Jurkat, Clone E6-1 (cell line): Measurements from ENCODE around the gene ZDHHC20.

DNA sequence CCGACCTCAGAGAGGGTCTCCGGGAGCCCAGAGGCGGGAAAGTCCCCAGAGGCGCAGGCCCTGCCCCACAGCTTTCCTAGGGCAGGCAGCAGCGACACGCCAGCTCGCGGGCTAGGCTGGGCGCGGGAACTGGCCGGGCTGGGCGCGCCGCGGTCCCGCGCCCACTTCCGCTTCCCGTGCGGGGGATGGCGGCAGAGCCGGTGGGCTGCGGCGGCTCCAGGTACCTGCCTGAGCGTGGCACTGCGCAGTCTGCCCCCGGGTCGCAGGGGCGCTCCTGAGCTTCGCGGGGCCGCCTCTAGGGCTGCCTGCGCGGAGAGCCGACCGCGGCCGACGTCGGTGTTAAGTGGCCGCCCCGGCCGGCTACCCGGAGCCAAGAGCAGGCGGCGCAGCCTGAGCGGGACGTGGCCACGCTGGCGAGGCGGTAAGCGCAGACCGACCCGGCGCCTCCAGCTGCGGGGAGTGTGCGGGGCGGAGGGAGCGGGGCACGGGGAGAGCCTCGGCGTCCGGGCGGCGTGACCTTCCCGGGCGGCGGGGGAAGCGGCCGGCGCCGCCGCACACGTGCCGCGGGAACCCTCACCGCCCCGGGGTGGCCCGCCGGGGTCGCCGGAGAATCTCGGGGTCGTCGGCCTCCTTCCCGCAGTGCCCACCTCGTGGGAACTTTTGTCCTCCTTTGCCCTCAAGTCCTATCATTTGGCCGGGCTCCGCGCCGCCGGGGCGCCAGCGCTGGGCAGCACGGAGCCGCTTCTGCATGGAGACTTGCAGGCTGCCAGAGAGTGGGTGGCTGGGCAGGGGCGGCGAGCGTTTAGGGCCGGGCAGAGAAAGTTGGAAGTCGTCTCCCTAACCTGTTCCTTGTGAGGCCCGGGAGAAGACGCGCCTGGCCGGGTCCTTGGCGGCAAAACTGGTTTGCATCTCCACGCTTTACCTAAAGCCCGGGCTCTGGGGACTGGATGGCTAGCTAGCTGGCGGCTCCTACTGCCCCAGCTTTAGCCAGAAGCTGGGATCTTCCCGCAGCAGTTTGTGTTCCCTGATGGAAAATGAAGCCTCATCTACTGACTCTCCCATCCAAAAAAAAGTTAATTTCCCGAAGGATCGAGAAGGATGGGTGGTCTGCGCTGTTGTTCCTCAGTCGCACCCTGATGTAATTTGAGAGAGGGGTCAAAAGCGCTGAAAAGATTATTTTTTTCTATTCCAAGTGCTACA, 31.3 kb upstream of the MPHOSPH8 start:
- RRBS = 29% methylated on average over 60 of the region's 115 CpGs

GRCh38 chr13:19635708-19636088, 2.2 kb downstream of the MPHOSPH8 start:
- RRBS = no CpG with 5 or more reads among the region's 8 CpGs

DNA sequence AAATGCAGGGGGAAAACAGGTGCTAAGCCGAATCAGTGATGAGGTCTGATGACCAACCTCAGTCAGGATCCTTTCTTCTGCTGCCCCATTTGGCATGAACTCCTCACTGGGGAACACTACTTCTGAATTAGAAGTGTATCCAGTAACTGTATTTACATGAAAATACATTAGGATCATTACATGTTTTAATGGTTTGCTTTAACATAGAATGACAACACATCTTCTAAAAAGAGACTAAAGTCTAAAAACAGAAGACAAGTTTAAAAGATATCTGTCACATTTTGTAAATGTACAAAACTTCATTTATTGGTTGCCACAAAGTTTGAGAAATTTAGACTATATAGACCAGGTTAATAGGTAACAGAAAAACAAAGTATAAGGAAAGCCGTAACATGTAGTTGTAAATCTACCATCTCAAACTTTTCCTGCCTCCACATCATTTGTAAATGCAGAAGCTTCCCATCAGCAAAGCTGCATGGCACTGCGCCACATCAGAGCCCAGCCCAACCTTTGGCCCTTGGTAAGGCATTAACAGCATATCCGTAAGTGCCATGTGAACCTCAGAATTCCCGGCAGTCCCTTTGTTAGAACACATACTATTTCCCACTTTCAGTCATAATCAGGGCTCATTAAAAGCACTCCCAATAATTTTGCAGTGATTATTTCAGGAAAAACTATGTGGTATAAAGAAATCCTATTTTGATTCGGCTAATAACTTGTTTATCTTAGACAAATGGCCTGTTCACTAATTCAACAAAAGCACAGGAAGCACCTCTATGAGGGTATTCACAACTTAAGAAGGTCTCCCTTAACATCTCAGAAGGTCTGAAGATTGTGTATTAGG, 51.5 kb downstream of the MPHOSPH8 start:
- RRBS = no CpG with 5 or more reads among the region's 6 CpGs

DNA sequence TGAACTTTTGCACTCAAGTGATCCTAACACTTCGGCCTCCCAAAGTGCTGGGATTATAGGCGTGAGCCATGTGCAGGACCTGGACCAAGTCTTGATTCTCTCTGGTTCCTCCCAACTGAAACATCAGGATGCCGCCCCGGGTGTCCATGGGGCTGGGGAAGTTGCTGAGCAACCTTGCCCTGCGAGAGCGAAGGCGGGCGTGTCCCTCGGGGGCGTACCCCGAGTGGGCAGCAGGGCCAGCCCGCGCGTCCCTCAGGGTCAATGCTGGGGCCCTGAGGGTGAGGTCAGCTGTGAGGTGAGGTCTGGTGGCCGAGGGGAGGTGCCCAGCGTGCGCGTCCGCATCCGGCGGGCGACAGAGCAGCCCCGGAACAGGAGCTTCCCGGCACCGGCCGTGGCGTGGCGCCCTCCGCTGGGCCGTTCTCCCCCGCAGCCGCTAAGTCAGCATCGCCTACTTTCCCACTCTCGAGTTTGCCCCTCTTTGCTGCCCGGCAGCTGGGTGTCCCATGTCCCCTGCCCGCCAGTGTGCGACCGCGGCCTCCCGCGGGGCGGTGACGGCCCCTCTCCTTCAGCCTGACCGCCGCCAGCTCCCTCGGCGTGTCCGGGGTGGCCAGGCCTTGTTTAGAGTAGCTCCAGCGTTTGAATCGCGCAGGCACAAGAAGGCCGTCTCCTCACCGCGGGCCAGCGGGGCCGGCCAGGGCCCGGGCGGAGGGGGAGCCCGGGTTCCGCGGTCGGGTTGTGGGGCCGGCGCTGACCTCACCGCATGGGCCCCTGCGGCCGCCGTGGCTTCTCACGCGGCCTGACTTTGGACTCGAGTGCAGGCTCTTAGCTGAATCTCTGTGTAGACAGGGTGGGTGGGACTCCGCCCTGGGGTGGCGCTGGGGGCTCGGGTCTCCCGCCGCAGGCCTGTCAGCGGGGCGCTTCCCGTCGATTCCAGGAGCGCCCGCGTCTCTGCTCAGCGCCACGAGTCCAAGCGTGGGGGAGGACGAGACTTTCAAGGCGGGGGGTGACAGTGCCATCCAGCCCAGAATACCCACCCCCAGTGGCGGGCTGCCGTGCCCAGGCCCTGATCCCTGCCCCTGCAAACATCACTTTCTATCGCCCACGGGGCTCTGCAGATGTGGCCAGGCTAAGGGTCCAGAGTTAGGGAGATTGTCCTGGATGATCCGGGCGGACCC, 33.0 kb downstream of the GJA3 start:
- RRBS = 85% methylated on average over 4 of the region's 94 CpGs

DNA sequence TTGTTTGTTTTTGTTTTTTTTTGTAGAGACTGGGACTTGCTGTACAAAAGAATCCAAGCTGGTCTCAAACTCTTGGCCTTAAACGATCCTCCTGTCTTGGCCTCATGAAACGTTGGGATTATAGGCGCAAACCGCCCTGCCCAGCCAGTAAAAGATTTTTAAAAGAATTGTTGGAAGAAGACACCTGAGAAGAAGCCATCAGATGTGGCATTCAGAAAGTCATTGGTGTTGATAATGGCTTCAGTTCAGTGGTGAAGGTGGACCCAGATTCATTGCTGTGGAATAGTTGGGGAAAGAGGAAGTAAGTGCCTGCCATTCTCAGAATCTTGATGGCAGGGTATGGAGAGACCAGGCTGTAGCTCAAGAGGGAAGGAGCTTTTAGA, 12.8 kb downstream of the GJB6 start:
- RRBS = no CpG with 5 or more reads among the region's 4 CpGs

DNA sequence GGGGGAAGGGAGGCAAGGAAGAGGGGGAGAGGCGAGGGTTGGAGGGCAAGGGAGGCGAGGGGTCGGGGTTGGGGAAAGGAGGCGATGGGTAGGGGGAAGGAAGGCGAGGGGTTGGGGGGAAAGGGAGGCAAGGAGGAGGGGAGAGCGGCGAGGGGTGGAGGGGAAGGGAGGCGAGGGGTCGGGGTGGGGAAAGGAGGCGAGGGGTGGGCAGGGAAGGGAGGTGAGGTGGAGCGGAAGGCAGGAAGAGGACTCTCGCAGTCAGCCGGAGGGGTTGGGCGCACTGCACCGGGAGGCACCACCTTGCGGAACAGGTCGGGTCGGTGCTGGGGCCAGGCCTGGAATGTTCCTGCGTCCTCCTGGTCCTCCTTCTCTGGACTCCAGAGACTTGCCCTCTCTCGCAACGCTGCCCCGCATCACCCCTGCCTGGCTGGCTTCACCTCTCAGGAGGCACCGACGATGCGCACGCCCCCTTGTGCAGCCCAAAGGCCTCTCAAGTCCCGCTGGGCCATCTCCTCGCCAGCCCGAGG, 134.2 kb downstream of the CRYL1 start:
- RRBS = no CpG with 5 or more reads among the region's 29 CpGs

DNA sequence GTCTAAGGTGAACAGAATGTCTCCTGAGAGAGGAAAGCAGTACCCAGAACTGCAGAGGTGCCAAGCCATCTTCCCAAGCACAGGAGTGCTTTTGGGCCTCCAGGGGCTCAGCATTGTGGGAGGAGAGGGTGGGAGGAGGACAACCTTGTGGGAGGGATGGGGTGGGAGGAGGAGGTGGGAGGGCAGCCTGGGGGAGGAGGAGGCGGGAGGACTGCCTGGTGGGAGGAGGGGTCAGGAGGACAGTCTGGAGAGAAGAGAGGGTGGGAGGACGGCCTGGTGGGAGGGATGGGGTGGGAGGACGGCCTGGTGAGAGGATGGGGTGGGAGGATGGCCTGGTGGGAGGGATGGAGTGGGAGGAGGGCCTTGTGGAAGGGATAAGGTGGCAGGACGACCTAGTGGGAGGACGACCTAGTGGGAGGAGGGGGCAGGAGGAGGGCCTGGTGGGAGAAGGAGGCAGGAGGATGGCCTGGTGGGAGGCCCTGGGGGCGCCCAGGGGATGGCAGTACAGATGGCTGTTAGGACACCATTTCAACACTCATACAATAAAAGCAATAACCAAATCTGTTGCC, 63.8 kb downstream of the CRYL1 start:
- RRBS = no CpG with 5 or more reads among the region's 6 CpGs

DNA sequence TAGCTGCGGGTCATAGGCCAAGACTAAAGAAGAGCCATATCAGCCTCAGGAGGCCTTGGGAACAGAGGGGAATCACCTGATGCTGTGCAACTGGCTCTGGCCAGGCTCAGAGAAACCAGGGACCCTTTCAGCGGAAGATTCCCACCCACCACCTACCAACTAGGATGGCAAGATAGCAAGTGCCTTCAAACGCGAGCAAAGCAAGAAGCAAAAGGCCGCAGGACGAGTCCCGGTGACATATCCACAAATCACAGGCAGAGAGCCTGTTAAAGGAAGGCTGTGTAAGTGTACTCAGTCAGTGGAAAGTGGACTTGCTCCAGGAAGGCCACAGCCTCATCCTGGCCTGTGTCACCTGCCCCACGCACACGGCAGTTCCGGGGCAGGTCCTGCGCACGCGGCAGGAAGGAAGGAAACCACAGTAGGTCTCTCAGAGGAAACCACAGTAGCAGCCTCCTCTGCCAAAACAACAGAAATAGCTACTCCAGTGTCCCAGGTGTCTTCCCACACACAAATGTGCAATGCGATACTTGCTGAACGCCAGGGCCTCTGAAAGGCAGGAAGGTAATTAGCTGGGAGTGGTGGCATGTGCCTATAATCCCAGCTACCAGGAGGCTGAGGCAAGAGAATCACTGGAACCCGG, 49.9 kb downstream of the CRYL1 start:
- RRBS = no CpG with 5 or more reads among the region's 16 CpGs

GRCh38 chr13:20525031-20525681, 501 bp downstream of the CRYL1 start:
- RRBS = 3% methylated on average over 3 of the region's 51 CpGs

GRCh38 chr13:20728854-20729291, 25.4 kb downstream of the IL17D start:
- RRBS = 91% methylated on average over 2 of the region's 10 CpGs

- RRBS = 0% methylated on average over 1 of the region's 20 CpGs
Measured at GRCh38 chr13:21177011-21177421, 558 bp downstream of the MRPL57 start.

- RRBS = 2% methylated on average over 42 of the region's 113 CpGs
Measured at GRCh38 chr13:21458684-21459647, at the start of gene ZDHHC20. Gene ZDHHC20, minus strand, starts transcription at chr13:21459303.

GRCh38 chr13:21894552-21895060, 223.7 kb downstream of the FGF9 start:
- RRBS = no CpG with 5 or more reads among the region's 7 CpGs

- RRBS = no CpG with 5 or more reads among the region's 3 CpGs
Measured at GRCh38 chr13:21964802-21965009, 293.8 kb downstream of the FGF9 start.

- RRBS = no CpG with 5 or more reads among the region's 7 CpGs
Measured at GRCh38 chr13:22198035-22198617, 527.3 kb downstream of the FGF9 start.

GRCh38 chr13:22462096-22462664, 718.6 kb upstream of the SGCG start:
- RRBS = no CpG with 5 or more reads among the region's 4 CpGs

DNA sequence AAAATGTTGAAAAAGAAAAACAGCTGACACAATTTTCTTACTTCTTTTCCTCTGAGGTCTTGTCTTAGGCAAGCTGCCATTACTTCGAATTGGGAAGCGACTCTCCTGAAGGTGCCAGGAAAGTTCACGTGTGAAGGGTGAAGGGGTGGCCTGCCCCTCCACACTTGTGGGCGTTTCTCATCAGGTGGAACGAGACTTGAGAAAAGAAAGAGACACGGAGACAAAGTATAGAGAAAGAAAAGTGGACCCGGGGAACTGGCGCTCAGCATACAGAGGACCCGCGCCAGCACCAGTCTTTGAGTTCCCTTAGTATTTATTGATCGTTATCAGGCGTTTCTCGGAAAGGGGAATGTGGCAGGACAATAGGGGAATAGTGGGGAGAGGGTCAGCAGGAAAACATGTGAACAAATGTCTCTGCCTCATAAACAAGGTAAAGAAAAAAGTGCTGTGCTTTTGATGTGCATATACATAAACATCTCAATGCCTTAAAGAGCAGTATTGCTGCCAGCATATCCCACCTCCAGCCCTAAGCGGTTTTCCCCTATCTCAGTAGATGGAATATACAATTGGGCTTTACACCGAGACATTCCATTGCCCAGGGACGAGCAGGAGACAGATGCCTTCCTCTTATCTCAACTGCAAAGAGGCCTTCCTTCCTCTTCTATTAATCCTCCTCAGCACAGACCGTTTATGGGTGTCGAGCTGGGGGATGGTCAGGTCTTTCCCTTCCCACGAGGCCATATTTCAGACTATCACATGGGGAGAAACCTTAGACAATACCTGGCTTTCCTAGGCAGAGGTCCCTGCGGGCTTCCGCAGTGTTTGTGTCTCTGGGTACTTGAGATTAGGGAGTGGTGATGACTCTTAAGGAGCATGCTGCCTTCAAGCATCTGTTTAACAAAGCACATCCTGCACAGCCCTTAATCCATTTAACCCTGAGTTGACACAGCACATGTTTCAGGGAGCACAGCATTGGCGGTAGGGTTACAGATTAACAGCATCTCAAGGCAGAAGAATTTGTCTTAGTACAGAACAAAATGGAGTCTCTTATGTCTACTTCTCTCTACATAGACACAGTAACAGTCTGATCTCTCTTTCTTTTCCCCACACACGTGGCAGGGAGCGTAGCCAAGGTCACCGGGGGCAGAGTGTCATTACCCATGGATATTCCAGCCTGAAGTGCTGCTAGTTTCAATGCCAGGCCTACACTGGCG, 366.9 kb upstream of the SGCG start:
- RRBS = no CpG with 5 or more reads among the region's 26 CpGs

GRCh38 chr13:22848368-22849059, 332.3 kb upstream of the SGCG start:
- RRBS = 58% methylated on average over 8 of the region's 33 CpGs

GRCh38 chr13:23321381-23322438, 111.8 kb downstream of the SACS start:
- RRBS = no CpG with 5 or more reads among the region's 10 CpGs

- RRBS = no CpG with 5 or more reads among the region's 15 CpGs
Measured at GRCh38 chr13:23558713-23559646, 11.2 kb upstream of the TNFRSF19 start.